Measurements from ENCODE around the genes MNT and OR1D5.

- RRBS, result no CpG with 5 or more reads among the region's 21 CpGs
Observed at GRCh38 chr17:2361141-2361766, 24.0 kb downstream of the SGSM2 start.

GRCh38 chr17:2393036-2393931, 7.6 kb downstream of the MNT start:
- RRBS, result under 1% methylated on average over 61 of the region's 111 CpGs

- RRBS, result no CpG with 5 or more reads among the region's 13 CpGs
Observed at GRCh38 chr17:2395802-2396349, 5.0 kb downstream of the MNT start.

- RRBS, result 3% methylated on average over 14 of the region's 51 CpGs
Observed at GRCh38 chr17:2399155-2399846, 1.6 kb downstream of the MNT start.

- RRBS, result 1% methylated on average over 55 of the region's 92 CpGs
Observed at GRCh38 chr17:2400513-2401458, at the start of gene MNT. Gene MNT (minus strand): TSS chr17:2401060.

DNA sequence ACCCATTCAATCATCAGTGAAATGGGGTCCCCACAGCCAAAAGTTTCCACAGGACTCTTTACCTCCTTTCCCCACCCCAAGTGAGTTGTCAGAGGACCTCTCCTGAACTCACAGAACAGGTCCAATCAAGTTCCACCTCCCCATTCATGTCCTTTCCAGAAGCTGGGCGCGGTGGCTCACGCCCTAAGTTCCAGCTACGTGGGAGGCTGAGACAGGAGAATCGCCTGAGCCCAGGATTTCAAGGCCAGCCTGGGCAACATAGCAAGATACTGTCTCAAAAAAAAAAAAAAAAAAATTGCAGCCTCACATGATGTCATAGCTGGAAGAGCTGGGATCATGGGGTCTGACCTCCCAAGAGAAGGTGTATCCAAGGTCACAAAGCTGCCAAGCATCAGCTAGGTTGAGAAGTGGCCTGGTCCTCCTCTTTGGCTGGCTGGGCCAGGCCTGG, 5.4 kb upstream of the MNT start:
- RRBS, result no CpG with 5 or more reads among the region's 5 CpGs

- RRBS, result no CpG with 5 or more reads among the region's 8 CpGs
Observed at GRCh38 chr17:2571953-2572595, 21.4 kb upstream of the PAFAH1B1 start.

GRCh38 chr17:2712090-2712736, 649 bp upstream of the CLUH start:
- RRBS, result no CpG with 5 or more reads among the region's 38 CpGs

DNA sequence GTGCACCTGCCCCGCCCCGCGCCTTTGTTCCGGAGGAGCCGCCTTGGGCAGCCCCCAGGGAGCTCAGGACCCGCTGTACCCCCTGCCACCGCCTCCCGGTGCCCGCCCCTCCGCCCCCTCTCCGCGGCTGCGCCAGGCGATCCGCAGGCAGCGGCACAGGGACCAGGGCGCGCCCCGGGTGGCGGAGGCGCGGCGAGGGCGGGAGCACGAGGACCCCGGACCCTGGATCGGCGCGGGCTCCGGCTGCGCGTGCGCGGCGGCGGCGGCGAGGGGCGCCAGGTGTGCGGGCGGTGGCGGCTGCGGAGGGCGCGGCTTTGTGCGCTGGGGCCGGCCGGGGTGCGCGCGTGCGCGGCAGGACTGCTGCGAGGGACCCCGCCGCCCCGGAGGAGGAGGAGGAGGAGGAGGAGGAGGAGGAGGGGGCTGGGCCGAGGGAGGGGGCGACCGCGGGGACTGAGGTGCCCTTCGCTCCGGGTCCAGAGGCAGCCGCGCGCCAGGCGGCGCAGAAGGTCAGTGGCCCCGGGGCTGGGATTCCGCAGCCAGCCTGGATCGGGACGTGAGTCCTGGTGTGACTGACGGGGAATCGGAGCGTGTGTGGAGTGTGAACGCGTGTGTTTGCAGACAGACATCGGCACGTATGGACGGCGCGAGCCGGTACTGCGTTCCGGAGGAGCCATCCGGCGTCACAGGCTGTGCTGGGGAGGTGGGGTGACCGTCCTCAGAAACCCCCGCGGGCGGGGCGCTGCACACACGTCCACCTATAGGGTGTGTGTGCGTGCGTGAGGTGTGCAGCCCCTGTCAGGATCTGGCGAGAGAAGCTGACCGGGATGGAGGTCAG, 19.6 kb upstream of the RAP1GAP2 start:
- RRBS, result 2% methylated on average over 56 of the region's 97 CpGs

- RRBS, result no CpG with 5 or more reads among the region's 23 CpGs
Observed at GRCh38 chr17:2801647-2802658, 5.7 kb downstream of the RAP1GAP2 start.

DNA sequence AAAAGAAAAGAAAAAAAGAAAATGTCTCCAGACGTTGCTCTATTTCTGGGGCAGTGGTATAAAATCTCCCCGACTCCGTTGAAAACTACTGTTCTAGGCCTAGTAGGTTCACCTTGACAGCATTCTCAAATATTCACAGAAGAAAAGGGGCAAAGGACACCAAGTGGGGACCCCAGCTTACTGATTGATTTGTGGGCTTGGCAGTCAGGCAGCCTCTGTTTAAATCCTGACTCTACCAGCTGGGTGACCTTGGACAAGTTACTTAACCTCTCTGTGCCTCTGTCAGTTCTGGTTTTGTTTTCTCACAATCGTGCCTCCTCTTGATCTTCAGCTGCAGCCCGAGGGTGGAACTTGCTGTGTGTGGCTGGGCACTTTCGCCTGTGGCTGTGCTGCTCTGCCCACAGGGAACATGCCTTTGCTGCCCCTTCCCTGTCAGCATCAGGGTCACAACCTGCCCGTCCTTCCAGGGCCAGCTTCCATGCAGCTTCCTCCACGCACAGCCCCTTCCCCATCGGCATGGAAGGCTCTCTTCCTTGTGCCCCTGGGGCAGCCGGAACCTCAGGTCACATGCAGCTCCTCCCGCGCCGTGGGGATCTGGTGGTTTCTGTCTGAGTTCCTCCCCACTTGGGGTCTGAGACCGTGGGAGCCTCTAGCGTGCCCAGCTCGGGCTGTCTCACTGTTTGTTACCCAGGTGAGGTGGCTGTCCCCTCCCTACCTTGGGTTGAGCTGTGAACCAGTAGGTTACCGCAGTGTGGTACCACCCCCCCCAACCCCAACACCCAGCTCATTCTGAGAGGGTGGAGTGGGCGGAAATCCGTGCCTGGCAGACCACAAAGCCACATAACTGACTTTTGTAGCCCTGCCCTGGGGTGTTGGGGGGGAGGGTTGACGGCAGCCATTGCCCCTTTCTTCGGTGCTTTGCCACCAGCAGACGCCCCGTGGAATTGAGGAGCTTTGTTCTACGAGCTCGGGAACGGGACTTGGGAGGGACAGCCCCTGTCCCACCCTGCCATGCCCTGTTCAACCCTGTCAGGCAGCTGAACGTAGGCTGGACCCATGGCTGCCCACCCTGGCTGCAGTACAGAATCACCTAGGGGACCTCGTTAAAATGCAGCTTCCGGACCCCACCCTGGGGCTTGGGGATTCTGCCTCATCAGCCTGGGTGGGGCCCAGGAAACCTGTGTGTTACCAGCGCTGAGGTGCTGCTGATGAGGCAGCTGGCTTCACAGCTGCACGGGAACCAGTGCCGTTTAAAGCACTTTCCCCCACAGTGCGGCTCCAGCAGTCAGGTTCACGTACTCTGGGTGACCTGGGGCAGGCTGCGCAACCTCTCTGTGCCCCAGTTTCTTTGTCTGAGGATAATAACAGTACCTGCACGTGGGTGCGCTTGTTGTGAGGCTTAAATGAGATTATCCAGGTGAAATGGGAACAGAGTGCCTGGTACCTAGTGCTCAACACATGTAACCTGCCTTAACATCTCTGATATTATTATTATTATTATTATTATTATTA, 18.3 kb downstream of the RAP1GAP2 start:
- RRBS, result no CpG with 5 or more reads among the region's 37 CpGs

DNA sequence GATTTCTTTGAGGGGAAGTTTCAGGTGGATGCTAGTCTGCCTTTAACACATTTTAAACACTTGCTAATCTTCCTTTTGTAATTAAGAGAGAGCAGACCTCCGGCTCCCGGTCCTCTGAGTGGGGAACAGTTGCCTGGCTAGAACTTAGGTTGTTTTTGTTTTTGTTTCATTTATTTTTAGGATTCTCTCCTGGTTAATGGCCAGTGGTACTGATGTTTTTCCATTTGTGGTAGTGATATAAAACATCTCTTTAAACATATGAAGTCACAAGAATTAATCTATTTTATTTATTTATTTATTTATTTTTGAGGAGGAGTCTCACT, 59.0 kb downstream of the RAP1GAP2 start:
- RRBS, result no CpG with 5 or more reads among the region's 2 CpGs

DNA sequence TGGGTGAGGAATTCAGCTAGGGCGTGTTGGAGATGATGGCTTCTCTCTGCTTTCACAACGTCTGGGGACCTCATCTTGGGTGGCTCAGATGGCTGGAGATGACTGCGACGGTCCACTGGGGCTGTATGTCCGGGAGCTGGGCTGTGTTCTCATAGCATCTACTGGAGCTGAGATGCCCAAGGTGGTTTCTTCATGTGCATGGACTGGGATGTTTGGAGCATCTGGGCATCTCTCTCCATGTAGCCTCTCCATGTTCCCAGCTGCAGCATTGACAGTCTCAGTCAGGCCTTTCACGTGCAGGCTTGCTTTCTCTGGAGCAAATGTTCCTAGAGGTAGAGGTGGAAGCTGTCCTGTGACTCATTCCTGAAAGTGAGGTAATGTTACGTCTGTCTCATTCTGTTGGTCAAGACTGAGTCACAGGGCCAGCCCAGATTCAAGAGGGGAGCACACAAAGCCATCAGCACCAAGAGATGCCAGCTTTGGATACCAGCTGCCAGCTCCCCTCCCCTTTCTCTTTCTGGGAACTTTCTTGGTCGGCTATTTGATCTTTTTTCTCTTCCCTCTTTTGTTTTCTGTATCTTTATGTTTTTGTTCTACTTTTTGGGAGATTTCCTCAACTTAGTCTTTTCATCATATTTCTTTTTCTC, 96.3 kb downstream of the RAP1GAP2 start:
- RRBS, result no CpG with 5 or more reads among the region's 8 CpGs

DNA sequence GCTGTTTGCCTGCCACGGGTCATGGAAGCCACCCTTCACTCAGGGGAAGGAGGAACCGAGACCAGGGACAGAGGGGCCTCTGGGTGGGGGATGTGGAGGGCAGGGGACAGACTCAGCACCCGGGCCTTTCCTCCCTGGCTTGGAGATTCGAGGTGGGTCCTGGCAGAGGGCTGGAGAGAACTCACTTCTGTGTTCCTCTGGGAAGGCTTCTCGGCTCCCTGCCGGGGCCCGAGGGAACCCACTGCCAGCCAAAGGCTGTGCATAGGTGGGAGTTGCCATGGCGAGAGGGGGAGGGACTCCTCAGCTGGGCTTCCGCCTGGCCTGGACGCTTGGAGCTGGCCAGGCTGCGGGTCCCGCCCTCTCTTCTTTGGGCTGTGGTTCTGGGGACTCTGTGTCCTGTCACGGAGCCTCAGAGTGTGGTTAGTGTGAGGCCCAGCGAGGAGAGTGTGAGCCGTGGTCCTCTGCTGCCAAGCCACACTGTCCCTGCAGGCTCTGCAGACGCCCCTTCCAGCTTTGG, 123.2 kb downstream of the OR1D5 start:
- RRBS, result 25% methylated on average over 4 of the region's 16 CpGs

DNA sequence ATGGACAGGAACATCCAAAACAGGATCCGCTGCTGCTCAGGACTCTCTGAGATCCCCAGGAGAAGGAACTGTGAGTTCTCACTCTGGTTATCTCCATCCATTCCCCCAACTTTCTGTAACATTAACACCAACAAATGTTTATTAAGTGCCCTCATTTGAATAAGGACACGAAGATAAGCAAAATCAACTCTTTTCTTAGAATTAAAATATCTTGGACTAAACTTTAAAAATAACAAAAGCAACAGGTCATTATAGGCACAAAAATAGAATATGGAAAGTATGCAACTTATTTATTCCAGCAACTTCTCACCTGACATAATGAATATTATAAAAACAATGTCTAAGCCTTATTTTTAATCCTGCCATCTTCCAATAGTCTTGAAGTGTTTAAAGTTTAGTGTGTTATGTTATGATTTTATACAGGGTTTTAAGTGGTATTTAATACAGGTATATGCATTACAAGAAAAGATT, at the start of gene OR1D5:
Gene OR1D5 (minus strand): TSS at position 101 of the 471 bp plus-strand sequence.
- RRBS, result no CpG with 5 or more reads among the region's 2 CpGs

GRCh38 chr17:3596734-3597547, 12.3 kb downstream of the TRPV1 start:
- RRBS, result no CpG with 5 or more reads among the region's 30 CpGs

GRCh38 chr17:3646037-3646268, 9.4 kb downstream of the CTNS start:
- RRBS, result 87% methylated on average over 3 of the region's 5 CpGs

DNA sequence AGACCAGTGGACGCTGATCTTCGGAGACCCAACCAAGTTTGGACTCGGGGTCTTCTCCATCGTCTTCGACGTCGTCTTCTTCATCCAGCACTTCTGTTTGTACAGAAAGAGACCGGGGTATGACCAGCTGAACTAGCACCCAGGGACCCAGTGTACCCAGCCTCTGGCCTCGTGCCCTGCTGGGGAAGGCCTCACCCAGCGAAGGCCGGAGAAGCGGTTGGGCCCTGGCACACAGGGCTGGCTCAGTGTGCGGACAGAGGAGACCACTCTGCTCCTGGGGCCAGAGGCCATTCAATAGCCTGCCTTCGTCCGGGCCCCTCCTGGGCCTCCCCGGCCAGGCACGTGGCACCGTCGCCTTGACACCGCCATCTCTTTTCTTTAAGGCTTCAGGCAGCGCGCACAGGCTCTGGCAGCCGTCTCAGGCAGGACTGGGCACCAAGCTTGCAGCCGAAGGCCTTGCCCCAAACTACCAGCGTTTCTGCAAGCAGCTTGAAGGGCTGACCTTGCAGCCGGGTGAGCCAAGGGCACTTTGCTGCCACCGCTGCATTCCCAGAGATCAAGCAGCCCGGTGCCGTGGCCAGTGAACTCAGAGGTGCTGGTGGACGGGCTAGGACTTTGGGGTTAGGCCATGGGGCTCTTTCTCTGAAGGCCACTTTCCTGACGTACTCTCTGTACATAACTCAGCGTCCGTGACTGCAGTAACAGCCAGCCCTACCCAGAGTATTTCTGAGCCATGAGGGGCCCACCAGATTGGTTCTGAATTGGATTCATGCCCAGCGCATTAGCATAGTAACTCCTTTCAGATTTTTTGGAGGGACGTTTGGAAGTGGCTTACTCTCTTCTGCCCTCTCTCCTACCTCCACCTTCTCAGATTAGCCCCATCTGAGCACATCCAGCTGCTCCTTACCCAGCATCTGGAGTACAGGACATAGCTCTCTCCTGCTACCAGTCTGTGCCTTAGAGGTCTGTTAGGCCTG, 7.9 kb downstream of the TAX1BP3 start:
- RRBS, result 31% methylated on average over 9 of the region's 35 CpGs

- RRBS, result 8% methylated on average over 2 of the region's 18 CpGs
Observed at GRCh38 chr17:3695117-3695676, 758 bp downstream of the P2RX5 start.

DNA sequence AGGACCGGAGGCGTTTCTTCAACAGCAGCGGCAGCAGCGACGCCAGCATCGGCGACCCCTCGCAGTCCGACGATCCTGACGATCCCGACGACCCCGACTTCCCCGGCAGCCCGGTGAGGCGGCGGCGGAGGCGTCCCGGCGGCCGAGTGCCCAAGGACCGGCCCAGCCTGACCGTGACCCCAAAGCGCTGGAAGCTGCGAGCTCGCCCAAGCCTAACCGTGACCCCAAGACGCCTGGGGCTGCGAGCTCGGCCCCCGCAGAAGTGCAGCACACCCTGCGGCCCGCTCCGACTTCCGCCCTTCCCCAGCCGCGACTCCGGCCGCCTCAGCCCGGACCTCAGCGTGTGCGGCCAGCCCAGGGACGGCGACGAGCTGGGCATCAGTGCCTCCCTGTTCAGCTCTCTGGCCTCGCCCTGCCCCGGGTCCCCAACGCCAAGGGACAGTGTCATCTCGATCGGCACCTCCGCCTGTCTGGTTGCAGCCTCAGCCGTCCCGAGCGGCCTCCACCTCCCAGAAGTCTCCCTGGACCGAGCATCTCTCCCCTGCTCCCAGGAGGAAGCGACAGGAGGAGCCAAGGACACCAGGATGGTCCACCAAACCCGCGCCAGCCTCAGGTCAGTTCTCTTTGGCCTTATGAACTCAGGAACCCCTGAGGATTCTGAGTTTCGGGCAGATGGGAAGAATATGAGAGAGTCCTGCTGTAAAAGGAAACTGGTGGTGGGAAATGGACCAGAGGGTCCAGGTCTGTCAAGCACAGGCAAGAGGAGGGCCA, 530 bp downstream of the HASPIN start:
- RRBS, result 1% methylated on average over 17 of the region's 61 CpGs